GM23338 (cell line): ENCODE measurements around a stretch of chr6.

DNA sequence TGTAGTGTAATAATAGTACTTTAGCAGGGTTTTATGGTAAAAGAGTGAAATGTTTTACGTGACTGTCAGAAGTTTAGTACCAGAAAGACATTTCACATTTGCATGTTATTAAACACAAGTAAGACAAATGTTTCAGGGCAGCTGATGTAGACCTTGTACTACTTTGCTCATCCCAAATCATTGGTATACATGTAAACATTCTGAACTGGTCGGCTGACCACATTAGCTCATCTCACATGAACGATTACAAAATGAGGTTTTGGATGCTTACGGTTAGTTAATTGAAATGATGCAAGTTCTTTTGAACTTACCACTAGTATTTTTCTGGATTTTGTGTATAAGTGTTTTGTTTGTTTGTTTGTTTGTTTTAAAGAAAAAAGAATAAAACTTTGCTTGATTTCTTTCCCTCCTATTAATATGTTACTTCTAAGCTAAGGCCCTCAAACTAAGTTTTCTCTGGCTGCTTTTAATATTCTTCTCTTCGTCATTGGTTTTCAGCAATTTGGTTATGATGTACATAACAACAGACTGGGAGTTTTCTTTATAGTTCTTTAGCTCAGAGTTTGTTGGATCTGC lies 38.0 kb downstream of the MAP3K4 start:
- PRO-cap: no peak
- RAMPAGE, long total RNA: no peak

- PRO-cap: no peak
- RAMPAGE, long total RNA: no peak
Observed at GRCh38 chr6:161076028-161076602, 84.5 kb downstream of the MAP3K4 start.

DNA sequence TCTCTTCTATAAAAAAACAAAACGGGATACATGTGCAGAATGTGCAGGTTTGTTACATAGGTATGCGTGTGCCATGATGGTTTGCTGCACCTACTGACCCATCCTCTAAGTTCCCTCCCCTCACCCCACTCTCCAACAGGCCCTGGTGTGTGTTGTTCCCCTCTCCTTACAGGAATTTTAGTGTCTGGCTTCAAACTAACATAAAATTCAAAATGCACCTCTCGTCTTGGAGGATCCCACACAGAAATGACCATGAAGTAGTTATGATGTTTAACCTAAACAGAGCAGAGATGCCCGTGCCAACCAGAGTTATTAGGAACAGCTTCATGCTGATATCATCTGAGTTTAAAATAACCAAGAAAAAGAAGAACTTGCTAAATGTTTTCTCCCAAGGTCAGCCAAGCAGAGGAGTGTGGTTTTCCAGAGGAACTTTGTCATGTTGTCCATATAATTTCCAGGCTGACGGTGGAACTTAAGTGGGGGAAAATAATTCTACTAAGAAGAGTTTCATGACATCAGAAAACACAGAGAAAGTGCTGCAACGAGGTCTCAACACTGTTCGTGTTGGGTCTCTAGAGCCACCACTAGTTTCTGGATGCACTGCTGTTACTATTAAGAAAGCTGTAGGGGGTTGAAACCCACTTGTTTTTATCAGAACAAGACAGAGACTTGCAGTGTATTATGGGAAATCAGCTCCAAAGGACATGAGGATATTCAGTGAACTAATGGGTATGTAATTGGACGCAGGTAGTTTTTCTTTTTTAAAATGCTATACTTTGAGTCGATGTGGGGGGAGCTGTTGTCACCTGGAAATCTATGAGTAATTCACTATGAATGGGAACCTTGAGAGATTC lies 5.3 kb downstream of the AGPAT4 start:
- PRO-cap: no peak
- RAMPAGE, long total RNA: no peak

DNA sequence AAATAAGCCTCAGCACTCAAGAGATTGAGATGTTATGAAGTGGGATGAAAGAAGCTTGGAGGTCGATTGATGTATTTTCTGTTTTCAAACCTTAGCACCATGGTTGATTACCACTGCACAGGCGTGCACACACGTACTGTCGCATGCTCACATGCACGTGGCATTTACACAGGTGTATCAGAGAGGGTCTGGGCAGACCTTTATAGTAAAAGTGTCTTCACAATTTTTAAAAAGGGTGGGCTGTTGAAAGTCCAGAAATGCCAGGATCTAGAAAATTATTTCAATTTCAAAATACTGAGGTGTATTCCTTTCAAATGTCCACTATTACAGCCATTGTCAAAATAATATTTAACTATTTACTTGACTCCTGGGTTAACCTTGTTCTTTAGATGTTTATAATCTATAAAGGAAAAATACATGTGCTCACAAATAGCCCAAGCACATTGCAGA lies 749 bp upstream of the AGPAT4 start:
- PRO-cap: unidirectional peak, minus-strand start at position 133 of the sequence
- RAMPAGE, long total RNA: no peak

- PRO-cap: no peak
- RAMPAGE, long total RNA: no peak
Observed at GRCh38 chr6:162438967-162439978, 288.3 kb downstream of the PRKN start.

DNA sequence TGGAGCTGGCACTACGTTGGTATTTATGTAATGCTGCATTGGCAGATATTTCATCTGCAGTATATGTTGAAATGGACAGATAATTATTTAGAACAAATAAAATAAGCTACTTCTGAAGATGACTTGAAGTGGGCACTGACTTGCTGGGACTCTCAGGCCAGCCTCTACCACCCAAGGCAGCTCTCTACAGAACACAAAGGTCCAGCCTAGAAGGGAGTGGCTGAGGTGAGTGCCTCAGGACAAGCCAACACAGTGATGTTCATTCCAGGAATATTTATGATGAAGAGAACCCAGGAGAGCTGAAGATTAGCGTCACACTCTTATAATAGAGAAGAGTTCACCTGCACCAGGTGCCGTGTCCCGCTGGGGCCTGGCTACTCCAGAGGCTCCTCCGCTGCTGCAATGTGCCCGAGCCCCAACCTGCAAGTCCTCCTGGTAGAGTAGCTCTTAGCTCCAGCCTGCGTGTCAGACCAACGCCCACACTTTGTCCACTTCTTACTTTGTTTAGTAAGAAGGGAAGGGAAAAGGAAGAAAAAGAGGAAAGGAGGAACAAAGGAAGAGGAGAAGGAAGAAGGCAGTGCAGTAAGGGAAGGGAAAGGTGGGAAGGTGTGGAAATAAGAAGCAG lies 182.5 kb upstream of the QKI start:
- PRO-cap: no peak
- RAMPAGE, long total RNA: no peak

DNA sequence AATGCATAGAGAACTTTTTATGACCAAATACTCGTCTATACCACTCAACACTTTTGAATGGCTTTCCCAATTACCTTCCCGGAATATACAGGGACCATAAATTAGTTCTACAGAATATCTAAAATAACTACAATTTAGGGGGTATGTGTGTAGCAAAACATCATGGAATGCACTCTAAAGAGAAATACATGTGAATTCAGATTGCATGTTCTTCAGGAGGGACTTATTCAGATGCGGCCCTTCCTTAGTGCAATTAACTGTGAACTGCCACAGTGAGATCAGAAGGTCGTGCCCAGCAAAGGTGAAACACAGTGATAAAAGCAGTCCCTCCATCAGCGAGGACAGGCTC lies 125.9 kb upstream of the QKI start:
- PRO-cap: no peak
- RAMPAGE, long total RNA: no peak

- PRO-cap: no peak
- RAMPAGE, long total RNA: no peak
Observed at GRCh38 chr6:163315209-163315699, 99.3 kb upstream of the QKI start.

DNA sequence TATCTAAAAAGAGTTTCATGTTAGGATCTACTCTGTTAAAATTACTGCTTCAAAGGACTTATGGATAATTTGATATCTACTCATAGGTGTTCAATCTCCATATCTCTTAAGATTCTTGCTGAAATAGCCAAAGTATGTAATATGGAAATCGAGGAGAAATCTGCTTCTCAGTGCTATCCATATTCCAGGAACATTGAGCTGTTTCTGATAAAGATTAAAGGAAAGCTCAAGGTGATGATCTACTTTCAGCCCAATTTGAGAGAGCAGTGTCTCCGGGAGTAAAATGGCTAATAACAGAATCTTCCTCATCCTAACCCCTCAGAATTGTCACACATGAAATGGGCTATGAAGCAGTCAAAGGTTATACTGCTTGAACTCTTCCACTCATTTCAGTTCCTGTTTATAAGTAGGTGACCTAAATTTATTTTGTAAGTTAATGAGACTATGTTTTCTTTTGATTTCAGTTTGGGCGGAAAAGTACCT lies 47.0 kb downstream of the QKI start:
- PRO-cap: no peak
- RAMPAGE, long total RNA: no peak

DNA sequence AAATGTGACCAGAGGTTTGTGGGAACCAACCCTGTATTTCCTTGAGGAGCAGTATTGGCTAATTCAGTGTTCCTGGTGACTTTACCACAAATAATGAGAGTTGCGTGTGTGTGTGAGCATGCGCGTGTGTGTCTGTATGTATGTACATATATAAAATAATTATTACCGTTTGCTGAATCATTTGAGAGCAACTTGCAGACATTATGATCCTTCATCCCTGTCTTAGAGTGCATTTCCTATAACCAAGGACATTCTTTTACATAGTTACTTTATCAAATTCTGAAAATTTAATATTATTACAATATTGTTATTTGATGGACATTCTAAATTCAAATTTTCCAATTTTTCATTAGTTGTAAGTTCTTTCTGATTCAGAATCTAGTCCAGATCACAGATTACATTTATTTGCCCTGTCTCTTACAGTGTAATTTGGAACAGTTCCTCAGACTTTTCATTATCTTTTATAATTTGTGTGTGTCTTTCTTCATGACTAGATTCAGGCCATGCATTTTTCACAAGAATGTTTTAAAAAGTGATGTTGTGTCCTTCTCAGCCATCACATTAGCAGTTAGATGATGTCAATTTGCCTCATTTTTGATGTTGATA lies 80.9 kb downstream of the QKI start:
- PRO-cap: no peak
- RAMPAGE, long total RNA: no peak

DNA sequence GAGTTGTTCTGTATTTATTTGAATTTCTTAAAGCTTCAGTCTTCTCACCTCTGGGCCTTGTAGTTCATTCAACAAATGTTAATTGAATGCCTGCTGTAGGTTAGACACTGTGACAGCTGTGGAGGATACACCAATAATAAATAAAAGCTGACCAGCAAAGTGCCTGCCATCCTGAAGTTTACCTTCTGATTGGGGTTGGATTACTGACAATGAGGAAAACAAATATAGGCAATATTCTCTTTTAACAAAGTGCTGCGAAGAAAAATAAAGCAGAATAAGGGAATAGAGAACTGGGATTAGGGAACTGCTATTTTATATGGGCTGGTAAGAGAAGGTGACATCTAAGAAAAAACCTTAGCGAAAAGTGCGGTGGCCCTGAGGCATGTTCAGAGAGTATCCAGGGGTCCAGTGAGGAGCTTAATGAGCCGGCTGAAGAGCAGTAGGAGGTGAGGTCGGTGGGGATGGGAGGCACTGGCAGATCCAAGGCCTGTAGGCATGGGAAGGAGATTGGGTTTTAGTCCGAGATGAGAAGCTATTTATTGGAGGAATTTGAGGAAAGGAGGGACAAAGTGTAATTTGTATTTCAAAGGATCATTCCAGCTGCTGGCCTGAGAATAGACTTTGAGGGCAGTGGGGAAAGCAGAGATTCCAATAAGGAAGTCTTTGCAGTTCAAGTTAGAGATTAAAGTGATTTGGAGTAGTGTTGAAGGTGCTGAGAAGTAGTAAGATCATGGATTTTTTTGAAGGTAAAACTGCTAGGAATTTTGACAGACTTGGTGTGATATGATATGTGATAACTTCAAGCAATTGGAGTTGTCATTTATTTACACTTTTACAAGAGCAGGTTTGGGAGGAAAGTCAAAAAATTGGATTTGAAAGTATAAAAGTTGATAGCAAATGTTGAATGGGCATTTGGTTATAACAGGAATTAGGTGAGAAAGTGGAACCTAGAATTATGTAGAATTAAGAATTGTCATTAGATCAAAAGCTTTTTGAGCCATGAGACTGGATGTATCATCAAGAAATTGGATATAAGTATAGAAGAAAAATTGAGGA lies 123.9 kb downstream of the QKI start:
- PRO-cap: no peak
- RAMPAGE, long total RNA: no peak

DNA sequence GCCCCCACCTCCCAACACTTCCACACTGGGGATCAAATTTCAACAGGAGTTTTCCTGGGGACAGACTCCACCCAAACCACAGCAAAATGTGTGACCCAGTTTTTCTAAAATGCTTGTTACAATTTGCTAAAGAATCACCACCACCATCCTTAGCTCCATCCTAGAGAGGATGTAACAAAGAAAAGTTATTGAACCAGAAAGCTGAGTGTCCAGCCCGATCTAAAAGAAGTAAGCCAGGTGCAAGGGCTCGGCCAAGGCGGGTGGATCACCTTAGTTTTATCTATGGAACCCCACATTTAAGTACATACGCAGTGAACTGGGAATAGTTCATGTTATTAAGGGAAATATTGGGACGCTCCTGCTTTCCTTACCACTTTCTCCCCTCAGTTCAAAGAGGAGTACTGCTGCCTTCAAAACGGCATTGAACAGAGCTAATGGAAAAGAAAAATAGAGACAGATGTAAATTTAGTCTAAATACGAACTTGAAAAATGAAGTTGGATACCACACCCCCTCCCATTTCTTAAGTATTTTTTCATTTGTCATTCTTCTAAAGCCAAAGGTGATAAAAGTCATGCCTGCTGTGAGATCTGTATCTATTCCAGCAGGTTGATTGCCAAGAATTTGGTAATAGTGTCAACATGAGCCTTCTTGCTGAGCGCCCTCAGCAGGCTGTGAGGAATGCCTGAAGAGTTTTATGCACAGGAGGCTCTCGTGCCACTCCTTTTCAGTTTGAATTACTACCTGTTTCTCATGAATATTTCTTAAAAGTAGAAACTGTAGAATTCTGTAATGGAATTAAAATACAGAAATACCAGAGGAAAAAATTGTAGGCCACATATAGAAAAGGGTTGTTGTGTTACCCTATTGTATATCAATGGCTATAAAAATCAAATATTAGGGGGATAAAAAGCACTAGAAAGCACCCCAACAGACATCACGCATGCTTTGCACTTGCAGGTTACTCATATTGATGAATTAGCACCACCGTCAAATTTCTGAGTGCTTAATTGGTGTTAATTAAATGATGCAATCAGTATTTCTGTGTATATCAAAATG lies 165.3 kb downstream of the QKI start:
- PRO-cap: no peak
- RAMPAGE, long total RNA: no peak

- PRO-cap: no peak
- RAMPAGE, long total RNA: no peak
Observed at GRCh38 chr6:163667697-163668132, 253.2 kb downstream of the QKI start.

DNA sequence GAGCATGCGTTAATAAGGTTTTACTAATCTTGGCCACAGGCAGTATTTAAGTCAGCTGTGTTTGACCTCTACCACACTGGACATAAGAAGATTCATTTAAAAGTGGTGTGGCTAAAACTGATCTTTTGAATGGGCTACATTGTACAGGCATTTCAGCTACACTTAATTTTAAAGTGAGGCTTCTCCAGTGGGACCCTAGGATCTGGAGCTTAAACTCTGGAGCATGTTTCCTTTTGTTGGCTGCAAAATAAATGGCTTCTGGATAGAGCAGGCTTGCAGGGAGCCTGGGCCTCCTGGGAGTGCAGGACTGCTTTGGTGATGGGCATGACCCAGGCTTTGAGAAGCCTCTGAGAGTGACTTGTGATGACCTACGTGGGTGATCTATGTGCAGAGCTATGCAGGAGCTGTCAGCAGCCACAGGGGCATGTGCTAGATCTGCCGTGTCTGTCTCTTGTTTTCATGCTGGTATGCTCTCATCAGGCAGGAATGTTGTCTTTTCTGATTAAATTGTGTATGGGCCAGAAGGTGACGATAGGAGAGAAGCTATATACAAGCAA lies 331.2 kb downstream of the QKI start:
- PRO-cap: no peak
- RAMPAGE, long total RNA: no peak

DNA sequence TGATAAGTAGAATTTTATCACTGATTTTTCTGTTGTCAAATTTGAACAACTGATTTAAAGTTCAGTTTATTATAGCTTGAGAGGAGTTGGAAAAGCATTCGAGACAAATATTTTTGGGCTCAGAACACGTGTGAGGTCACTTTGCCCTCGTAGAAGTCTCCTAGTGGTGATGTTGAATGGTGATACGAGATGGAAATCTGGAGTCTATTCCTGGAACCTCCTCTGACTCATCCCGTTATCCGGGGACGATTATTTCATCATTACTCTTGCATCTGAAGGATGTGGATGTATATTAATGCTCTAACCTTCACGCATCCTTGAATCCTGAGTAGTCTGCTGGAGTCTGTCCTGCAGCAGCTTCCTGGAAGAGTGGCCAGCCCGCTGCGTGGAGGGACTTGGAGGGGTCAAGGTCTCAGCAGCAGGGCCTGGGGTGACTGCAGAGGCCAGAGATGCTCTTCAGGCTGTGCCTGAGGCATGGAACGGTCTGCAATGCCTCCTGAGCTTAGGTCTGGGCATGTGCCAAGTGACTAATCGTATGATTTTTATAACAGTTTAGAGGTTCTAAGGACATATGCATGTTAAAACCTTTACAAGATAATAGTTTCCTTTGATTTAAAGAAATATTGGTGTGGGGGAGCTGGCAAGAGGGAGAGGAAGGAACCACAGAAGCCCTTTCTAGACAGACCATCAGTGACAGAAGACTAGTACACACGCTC lies 400.1 kb downstream of the QKI start:
- PRO-cap: no peak
- RAMPAGE, long total RNA: no peak

DNA sequence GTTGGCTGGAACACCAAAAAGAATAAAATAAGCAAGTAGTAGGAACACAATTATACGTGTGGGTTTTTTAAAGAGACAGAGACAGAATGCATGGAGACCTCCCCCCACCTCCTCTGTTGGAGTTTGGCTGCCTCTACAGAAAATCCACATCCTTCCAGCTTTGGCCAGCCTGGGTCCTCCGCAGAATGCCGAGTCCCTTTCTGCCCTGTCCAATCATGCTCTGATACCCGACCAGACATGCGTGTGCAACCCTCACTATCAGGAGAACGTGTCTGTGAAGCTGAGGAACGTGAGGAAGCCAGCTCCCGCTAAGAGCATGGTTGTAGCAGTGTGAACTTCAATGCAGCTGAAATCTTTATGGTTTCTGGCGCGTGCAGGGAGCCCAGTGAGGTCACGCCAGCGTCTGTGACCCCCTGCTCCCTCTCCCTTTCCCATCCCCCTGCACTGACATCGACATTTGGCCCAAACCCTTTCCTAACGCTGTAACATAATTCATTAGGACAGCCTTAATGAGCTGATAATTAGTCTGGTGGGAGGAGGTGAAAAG lies 423.1 kb downstream of the QKI start:
- PRO-cap: no peak
- RAMPAGE, long total RNA: no peak

DNA sequence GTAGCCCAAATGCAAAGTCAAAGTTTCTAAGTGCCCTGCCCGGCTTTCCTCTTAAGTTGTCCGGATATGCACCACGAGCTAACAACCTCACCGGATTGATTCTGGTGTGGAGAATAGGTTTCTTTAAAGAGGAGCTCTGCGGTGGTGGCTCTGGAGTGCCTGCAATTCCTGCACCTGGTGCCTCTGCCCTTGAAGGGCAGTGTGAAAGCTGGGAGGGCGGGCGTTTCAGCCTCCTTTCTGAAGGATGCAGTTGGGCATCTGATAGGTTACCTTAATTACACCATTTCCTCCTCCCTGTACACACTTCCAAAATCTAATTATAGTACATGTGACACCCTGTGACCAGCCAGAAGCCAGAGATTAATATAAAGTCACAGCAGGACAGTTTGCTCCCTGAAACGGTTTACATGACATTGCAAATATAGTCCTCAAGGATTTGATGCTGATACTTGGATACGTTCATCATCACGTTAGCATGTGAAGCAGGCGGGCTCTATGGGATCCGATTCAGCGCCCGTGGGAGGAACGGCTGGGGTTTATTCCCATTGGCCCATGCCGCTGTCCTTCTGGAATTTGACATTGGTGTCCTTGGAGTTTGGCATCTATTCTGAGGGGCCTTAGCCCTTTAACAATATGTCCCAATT lies 548.1 kb downstream of the QKI start:
- PRO-cap: no peak
- RAMPAGE, long total RNA: no peak

- PRO-cap: no peak
- RAMPAGE, long total RNA: no peak
Observed at GRCh38 chr6:164396211-164396745, 913.1 kb downstream of the C6orf118 start.

- PRO-cap: no peak
- RAMPAGE, long total RNA: no peak
Observed at GRCh38 chr6:164827396-164828003, 481.9 kb downstream of the C6orf118 start.

DNA sequence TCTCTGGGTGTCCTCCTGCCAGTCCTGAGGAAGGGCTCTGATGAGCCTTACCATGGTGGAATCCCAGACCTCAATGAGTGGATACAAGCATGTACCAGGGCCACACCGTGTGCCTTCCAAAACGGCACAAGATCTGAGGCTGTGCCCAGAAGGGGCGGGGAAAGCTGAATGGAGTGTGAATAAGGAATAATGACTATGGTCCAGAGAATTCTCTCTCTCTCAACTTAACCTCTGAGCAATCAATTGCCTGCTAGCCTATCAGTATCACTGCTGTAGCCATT lies 51.7 kb downstream of the PDE10A start:
- PRO-cap: no peak
- RAMPAGE, long total RNA: no peak